Subcutaneous adipose tissue (tissue), 3 donors: ENCODE data around the gene CARHSP1.

DNA sequence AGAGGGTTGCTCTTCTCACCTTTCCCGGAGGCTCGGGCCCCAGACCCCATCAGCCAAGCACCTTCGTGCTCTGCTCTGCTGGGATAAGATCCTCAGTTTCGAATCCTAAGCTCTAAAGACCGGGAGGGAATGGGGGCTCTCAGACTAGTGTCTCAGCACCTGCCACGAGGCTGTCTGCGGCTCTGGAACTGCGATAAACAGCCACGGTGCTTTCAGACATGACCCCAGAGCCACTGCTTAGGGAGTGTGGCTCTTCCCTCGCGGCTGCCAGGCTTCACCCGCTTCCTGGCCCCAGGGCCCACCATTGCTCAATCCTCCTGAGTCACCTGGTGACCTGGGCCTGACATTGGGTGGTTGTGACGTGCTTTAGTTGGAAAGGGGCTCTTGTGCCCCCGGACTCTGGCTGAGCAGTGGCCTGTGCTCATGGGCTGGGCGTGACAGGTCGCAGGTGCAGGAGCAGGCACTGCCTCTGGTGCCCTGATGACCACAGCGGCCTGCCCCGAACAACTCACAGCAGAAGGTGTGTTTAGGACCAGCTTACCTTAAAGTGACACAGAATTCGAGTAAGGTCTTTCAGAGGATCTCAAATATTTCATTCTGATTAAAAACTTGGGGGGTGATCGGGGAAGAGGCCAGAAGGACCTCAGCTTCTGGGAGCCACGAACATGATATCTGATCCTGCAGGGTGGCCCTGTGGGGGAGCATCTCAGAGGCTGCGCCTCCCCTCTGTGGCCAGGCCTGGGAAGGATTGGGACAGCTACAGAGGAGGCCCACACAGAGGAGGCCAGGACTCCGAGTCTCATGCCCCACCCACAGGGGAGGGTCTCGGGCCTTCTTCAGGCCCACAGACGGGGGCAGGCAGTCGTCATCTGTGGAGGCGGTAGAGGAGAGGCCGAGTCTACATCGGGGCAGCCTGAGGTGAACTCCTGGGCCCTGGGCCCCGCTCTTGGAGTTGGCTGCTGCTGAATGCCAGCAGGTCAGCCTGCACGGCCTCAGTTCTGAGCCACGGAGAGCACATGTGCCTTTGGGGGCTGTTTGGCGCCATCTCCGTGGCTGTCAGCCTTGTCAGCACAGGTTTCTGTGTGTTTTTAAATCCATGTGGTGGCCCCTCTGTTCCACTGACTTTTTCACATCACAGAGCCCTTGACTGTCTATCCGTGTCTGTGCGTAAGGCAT, 8.4 kb upstream of the NUDT16L1 start:
- PRO-cap, result no peak
- RAMPAGE, long total RNA, 3 experiments, result no peak in any of the 3 experiments

- PRO-cap, result no peak
- RAMPAGE, long total RNA, 3 experiments, result no peak in any of the 3 experiments
Measured at GRCh38 chr16:4692550-4693270, 652 bp upstream of the NUDT16L1 start.

- PRO-cap, result no peak
- RAMPAGE, long total RNA, 3 experiments, result no peak in any of the 3 experiments
Measured at GRCh38 chr16:4800319-4801401, 1.8 kb downstream of the ROGDI start.

GRCh38 chr16:4840048-4840777, 6.9 kb downstream of the GLYR1 start:
- PRO-cap, result no peak
- RAMPAGE, long total RNA, 3 experiments, result no peak in any of the 3 experiments

DNA sequence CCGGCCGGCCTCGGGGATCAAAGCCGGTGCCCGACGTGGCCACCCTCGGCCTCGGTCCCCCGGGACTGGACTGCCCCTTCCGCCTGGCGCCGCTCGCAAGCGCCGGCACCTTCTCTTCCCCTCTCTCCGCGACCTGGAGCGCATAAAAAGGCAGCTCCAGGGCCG, 212 bp downstream of the GLYR1 start:
- PRO-cap, result no peak
- RAMPAGE, long total RNA, 3 experiments, result no peak in any of the 3 experiments

DNA sequence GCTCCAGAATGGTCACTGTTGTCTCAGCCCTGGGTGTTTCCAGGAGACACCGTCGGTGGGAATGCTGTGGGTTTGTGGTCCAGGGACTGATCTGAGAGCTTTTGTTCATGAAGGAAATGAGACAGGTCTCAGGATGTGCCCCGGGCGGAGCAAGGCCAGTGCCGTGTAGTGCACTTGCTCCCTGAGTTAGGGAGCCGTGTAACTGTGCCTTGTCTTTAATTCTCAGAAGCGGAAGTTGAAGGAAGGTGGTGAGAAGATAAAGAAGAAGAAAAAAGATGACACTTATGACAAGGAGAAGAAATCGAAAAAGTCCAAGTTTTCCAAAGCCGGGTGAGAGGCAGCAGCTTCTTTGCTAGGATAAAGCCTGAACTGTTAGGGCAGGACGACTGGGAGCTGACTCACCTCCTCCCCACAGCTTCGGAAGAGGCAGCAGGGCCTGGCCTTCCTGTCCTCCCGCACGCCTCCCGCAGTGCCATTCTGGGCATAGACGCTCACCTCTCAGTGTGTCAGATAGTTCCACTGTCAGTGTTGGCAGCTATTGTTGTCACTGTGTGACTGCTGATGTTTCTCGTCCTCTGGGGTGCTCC, 12.5 kb downstream of the UBN1 start:
- PRO-cap, result no peak
- RAMPAGE, long total RNA, 3 experiments, result no peak in any of the 3 experiments

GRCh38 chr16:4881481-4882332, 34.4 kb downstream of the UBN1 start:
- PRO-cap, result no peak
- RAMPAGE, long total RNA, 3 experiments, result no peak in any of the 3 experiments

DNA sequence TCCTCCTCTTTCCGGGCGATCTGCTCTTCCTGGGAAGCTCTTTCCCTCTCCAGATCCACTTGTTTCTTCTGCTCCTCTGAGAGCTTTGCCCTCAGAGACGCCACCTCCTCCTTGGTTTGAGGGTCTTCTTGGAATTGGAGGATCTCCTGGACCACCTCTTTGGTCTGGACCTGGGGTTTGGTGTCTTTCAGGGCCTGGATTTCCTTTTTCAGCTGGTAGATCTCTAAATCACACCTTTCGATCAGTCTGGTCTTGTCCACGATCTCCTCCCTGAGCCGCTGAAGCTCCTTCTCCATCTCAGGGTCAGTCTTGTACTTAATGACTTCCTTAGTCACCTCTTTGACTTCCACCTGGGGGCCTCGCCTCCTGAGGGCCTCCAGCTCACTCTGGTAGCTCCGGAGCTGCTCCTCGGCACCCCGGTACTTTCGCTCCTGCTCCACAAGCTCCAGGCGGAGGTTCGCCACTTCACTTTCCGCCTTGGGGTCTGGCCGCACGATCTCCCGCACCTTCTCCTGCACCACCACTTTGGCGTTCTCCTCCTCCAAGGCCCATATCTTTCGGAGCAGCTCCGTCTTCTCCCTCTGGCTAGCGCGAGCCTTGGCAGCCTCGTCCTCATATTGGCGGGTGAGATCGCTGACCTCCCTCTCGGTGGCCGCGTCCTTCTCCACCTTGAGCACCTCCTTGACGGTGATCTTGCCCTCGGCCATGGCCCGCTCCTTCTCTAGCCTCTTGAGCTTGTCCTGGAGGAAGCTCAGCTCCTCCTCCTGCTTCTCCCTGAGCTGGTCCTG, 37.5 kb downstream of the UBN1 start:
- PRO-cap, result no peak
- RAMPAGE, long total RNA, 3 experiments, result no peak in any of the 3 experiments

DNA sequence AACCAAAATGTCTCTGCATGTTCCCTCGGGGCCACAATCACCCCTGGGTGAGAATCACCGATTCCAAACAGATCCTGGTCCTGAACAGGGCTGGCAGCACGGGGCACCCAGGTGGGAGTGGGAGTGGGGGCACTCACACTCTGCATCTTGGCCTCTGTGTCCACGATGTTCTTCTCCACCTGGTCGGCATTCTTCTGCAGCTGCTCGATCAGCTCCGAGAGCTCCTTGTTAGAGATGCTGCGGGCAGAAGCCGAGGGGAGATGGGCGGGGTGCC, 26.3 kb downstream of the PPL start:
- PRO-cap, result no peak
- RAMPAGE, long total RNA, 3 experiments, result no peak in any of the 3 experiments

DNA sequence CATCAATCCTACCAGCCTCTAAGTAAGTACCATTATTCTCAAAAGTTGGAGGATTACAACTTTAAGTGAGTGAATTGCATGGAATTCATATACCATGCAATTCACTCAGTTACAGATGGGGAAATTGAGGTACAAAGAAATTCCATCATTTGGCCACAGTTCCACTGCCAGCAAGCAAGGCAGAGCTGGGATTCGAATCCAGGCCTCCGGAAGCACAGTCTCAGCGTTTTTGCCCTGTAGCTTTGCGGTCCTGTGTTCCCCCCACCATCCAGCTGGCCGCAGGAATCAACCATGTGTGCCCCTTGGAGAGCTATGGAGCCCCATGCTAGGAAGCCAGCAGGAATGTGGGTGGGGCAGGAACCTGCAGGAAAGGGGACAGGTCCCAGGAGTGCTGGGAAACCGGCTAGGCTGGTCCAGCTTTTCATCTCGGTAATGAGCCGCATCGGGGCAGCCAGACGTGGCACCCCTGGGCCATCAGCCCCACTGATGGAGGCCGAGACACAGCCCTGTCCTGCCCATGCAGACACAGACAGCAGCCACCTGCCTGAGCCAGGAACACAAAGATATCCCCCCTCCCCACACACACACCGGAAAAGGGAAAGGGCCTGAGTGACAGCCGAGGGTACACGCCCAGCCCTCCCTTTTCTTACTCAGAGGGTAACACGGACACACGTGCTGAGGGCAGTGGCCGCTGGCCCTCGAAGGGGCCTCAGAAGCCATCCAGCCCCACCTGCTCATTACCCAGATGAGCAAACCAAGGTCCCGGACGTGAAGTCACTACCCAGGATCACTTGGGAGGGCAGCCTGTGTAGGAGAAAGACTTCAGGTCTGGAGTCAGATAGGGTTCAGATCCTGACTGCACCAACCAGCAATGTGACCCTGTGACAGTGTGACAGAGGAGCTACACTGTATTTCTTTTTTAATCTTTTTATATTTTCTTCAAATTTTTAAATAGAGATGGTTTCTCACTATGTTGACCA, 18.2 kb downstream of the PPL start:
- PRO-cap, result no peak
- RAMPAGE, long total RNA, 3 experiments, result no peak in any of the 3 experiments

DNA sequence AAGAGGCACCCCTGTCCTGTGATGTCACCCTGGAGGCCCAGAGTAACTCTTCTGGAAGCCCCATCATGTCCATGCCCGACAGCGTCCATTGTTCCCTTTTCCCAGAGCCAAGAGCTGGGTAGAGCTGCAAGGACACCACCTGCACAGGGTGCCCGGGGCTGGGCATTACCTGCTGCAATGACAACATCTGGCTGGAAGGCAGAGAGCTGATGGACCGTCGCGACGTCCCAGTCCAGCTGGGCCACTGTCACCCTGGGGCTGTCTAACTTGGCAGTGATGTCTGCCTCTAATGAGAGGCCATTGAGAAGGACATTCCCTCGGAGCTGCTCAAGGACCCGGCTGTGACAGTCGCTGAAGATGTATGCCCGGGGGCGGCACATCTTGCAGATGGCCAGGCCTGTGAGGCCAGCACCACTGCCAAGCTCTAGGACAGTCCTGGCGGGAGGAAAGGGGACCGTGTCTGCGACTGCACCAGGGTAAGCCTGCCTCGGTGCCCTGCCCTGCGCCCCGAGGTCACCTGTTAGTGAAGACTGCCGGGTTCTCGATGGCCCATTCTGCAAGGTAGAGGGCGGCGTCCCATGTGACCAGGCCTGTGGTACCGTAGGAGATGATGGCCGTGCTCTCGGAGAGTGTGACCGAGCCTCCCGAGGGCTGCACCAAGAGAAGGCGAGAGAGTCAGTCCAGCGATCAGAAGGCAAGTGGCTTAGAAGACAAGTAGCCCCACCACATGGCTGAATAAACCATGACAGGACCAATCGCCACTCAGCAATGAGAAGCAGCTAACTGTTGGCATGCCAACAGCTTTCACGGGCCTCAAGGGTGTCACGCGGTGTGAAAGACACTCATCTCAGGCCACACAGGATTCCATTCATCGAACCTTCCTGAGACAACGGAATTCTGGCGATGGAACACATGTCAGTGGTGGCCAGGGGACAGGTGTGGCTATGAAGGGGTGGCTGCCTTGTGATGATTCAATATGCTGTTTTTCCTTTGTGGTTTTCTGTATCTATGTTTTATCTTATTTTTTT, 7.4 kb downstream of the EEF2KMT start:
- PRO-cap, result no peak
- RAMPAGE, long total RNA, 3 experiments, result no peak in any of the 3 experiments

DNA sequence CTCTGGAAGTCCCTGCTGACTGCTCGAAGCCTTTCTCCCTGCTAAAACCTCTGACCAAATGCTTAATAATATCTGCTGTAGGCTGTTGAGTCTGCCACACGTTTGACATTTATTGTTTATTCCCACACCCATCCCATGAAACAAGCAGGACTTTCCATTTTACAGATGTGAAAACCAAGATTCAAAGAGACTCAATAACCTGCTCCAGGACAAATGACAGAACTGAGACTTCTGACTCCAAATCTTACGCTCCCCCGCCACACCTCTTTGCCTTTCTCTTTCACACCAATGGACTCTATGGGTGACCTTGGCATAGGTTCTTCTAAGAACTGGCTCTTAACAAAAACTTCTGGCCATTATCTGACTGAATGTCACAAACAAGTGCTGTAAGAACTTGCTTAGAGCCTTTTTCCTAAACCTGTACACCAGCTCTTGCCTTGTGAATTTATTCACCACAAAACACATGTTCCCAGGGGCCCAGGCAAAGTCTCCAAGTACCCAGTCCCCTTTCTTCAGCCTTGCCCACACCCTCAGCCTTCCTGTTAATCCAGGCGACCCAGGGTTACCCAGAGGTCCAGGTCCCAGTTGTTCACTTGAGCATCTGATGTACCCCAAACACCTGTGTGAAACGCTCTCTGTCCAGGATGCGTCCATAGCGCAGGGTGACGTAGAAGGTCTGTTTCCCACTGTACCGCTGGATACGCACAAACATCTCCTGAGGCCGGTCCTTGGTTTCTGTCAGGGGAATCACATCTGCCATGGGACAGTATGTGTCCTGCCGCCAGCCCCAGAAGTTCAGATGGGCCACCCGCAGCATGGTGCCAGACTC, 1.9 kb downstream of the TMEM186 start:
- PRO-cap, result no peak
- RAMPAGE, long total RNA, 3 experiments, result no peak in any of the 3 experiments

DNA sequence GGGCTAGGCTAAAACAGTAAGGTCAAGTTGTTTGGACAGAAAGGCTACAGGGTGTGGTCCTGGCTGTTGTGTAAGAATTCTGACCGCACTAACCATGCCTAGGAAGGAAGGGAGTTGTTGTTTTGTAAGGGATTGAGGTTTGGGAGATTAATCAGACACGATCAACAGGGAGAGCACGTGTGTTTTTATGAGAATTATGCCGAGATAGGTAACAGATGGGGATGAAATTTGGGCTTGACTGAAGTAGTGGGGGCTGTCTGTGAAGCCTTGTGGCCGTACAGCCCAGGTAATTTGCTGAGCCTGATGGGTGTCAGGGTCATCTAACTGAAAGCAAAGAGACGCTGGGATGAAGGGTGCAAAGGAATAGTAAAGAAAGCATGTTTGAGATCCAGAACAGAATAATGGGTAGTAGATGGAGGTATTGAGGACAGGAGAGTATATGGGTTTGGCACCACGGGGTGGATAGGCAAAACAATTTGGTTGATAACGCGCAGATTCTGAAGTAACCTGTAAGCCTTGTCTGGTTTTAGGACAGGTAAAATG, 33.6 kb downstream of the CARHSP1 start:
- PRO-cap, result unidirectional peak, plus-strand start at position 147 of the sequence
- RAMPAGE, long total RNA, 3 experiments, result no peak in any of the 3 experiments

GRCh38 chr16:8861206-8862102, 7.4 kb downstream of the CARHSP1 start:
- PRO-cap, result no peak
- RAMPAGE, long total RNA, 3 experiments, result no peak in any of the 3 experiments

GRCh38 chr16:8868002-8869063, at the start of gene CARHSP1:
Gene CARHSP1, minus strand, starts transcription at chr16:8869006.
- PRO-cap, result unidirectional peak, minus-strand start at chr16:8868394; unidirectional peak, minus-strand start at chr16:8868467; unidirectional peak, minus-strand start at chr16:8868475; unidirectional peak, minus-strand start at chr16:8868647; bidirectional peak, plus-strand start at chr16:8869167, minus-strand start at chr16:8869006
- RAMPAGE, long total RNA, 3 experiments, result start-site peak on the minus strand in 3 of 3 experiments, at chr16:8868354-8869009 at its widest, 17 to 175 reads per replicate

DNA sequence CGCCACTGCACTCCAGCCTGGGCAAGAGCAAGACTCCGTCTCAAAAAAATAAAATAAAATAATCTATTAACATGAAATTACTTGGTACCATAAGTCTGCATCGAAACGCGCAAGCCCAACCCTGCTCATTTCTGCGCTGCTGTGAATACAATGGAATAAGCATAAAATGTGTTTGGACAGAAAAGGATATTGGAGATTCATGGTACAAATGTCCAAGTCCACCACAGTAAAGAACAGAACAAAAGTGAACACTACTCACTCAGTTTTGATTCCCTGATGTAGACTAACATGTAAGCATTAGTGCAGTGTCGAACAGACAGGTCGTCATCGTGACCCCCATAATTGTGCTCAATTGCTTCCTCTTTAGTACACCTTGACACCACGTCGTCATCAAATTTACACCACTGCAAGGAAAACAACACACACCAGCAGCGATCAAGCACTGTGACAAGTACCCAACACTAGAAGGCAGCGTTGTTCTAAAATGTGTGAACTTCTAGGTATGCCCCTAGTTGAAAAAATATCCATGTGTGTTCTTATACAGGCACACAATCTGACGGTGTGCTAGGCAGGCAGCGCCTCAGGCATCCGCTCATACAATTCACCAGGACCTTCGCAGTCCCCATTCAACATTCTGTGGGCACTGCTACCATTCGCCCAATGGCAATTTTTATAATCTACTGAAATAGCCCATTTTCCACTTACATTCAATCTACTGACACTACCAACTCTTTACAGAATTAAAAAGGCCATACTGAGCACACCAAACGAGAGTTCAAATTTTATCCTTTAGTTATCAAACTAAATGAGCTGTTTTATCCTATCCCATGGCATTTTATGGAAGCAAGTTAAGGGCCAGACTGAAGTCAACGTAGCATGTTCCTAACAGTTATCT, 23.0 kb downstream of the LITAFD start:
- PRO-cap, result no peak
- RAMPAGE, long total RNA, 3 experiments, result no peak in any of the 3 experiments

DNA sequence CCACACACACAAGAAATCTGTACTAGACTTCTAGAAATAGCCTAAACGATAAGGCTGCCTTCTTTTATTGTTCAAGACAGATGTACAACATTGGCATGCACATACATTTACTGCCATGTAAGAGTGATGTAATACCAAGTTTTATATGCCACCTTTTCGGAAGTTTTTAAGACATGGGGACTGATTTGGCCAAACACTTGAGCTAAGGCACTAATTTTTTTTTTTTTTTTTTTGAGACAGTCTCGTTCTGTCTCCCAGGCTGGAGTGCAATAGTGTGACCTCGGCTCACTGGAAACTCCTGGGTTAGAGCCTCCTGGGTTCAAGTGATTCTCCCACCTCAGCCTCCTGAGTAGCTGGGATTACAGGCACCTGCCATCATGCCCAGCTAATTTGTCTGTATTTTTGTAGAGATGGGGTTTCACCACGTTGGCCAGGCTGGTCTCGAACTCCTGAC, 28.7 kb downstream of the USP7 start:
- PRO-cap, result no peak
- RAMPAGE, long total RNA, 3 experiments, result no peak in any of the 3 experiments

DNA sequence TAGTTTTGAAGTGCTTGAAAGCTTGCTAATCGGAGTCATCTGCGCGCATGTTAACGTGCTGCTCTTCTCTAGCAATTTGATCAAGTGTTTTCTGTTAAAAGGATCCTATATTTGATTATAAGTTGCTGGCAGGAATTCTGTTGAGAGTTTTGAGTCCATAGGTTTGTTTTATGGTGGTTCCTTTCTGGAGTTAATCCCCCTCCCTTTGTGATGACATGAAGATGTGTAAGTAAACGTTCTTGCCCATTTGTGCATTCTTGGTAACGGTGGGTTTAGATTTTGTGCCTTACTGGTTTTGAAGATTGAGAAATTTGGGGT, 2.0 kb downstream of the HAPSTR1 start:
- PRO-cap, result no peak
- RAMPAGE, long total RNA, 3 experiments, result no peak in any of the 3 experiments

- PRO-cap, result no peak
- RAMPAGE, long total RNA, 3 experiments, result no peak in any of the 3 experiments
Measured at GRCh38 chr16:9100657-9101952, 9.7 kb downstream of the HAPSTR1 start.

DNA sequence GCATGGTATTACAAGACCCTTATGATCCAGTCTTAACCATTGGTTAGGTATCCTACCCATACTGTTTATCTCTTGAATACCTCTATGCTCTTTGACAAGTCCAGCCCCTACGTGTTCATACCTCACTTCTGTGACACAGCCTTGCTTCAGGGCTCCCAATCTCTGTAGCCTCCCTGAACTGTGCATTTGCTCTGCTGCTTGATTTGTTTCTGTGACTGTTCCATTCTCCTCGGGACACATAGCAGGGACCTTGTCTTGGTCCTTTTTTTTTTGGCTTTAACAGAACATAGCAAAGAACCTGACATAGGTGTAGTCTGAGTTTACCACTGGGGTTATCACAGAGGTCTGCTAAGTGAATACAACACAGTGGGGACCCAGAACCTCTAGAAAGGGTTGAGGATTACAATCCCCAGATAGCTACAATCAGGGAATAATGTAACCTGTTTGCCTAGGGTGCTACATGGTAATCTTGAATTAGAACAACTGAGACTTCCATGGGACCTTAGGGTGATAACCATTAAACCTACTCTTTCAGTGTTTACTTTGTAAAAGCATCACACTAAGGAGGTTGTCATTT, 16.3 kb downstream of the HAPSTR1 start:
- PRO-cap, result no peak
- RAMPAGE, long total RNA, 3 experiments, result no peak in any of the 3 experiments